Parietal lobe (tissue), 2 donors: Measurements from ENCODE around the genes TSTD1, USF1 and DEDD.

DNA sequence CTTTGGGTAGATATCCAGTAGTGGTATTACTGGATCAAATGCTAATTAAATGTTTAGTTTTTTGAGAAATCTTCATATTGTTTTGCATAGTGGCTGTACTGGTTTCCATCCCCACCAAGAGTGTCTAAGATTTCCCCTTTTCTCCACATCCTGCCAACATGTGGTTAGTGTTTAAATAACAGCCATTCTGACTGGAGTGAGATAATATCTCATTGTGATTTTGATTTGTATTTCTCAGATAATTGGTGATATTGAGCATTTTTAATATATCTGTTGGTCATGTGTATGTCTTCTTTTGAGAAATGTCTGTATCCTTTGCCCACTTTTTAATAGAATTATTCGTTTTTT is 5.1 kb downstream of the LY9 start:
- RAMPAGE, long total RNA: no peak

DNA sequence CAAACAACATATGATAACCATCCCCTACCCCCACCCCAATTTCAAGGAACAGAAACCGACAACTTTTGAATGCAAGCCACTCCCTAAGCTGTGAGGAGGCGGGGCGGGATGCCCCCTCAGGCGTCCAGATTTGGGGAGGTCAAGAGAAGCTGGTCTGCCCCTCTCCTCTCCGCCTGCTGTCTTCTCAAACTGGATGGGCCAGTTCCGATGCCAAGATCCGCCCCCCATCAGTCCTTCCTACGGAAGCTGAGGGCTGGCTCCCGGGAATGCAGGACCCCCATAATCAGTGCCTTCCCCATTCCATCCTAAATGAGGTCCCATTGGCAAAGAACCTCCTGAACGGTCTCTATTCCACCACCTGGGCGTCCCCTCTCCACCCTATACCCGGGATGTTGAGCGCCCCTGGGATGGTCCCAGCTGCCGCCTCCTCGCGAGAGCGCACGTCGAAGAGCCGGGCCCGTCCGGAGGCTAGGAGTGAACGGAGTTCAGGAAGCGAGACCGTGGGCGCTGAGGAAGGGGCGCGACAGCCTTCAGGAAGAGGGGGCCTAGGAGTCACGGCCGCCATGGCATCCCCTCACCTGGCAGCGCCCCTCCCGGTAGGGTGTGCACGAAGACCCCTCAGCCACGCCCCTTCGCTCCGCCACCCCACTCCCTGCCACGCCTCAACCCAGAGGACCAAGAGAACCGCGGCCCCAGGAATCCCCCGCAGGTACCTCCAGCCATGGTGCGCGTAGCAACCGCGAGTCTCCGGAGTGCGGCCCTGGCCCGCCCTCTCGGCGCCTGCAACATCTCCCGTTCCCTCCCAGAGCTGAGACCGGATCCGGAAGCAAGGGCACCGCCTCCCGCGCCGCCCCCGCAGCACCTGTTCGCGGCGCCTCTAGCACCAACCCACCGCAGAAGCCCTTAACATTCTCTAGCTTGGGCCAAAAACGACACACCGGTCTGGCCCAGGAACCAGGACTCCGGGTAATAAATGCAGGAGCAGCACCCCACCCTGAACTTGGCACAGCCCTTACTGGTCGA is at the start of gene TSTD1:
Gene TSTD1 (minus strand): TSS at position 798 of the 1,023 bp plus-strand sequence.
- RAMPAGE, long total RNA: start-site peak on the minus strand centred at position 786 of the sequence, 61 bp wide, 587 and 101 reads in 2 replicates

GRCh38 chr1:161044365-161044882 is 1.4 kb downstream of the USF1 start:
- RAMPAGE, long total RNA: no peak

GRCh38 chr1:161045751-161046582 is at the start of gene USF1:
USF1 (minus strand) TSS chr1:161045977.
- RAMPAGE, long total RNA: start-site peak on the minus strand at chr1:161045896-161045964, 369 and 121 reads in 2 replicates

GRCh38 chr1:161046583-161047794 is 1.2 kb upstream of the USF1 start:
- RAMPAGE, long total RNA: no peak

GRCh38 chr1:161048451-161049545 is 3.0 kb upstream of the USF1 start:
- RAMPAGE, long total RNA: no peak

DNA sequence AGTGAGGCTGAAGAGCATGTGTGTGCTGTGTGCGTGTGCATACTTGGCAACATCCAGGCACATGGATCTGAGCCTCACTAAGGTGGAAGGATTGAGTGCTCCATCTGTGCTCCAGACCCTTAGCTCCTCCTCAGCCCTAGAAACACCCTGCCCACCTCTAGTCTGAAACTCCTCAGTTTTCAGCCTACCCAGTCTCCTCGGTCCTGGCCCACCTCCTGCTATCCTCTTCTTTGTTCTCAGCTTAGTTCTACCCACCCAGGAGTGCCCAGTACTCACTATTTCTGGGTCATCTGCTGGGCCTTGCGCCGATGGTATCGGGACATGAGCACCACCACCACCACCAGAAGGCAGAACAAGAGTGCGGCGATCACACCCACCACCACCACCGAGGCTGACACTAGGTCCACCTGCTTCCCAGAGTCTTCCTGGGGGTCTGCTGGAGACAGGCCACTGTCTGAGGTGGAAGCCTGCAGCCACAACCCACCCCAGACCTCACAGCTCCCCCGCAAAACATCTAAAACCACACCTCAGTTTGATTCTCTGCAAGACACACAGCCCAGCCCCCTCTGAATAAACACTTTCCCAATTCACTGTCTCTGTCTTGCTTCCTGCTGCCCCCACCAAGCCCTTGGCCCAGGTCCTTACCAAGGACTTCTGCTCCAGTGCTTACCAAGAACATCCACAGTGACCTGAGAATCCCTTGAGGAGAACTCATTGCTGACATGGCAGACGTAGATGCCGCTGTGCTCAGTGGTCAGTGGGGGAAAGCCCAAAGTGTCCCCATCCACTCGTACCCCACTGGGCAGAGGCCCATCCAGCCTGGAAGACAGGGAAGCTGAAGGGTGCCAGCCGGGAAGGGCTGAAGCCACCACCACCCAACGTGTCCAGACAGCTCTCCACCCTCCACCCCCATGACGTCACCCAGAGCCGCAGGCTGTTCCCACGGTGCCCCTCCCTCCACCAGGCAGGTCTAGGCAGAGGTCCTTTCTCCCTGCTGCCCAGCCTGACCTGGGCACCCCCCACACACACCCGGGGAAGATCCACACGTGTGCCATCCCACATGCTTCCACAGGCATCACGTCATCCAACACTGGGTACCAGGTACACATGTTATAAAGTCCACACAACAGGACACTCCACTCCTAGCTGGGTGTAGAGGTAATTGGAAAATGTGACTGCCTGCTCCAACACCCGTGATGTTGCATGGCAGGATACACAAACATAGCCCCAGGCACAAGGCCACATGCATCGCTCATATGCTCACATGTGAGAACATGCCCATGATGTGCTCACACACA is 4.7 kb upstream of the ARHGAP30 start:
- RAMPAGE, long total RNA: no peak

GRCh38 chr1:161083329-161084104 is 5.8 kb downstream of the NECTIN4 start:
- RAMPAGE, long total RNA: no peak

- RAMPAGE, long total RNA: no peak
These were observed at the start of gene DEDD for GRCh38 chr1:161132281-161133189. DEDD (minus strand) TSS chr1:161132667.

GRCh38 chr1:161182251-161182816 is 5.0 kb upstream of the B4GALT3 start:
- RAMPAGE, long total RNA: no peak

DNA sequence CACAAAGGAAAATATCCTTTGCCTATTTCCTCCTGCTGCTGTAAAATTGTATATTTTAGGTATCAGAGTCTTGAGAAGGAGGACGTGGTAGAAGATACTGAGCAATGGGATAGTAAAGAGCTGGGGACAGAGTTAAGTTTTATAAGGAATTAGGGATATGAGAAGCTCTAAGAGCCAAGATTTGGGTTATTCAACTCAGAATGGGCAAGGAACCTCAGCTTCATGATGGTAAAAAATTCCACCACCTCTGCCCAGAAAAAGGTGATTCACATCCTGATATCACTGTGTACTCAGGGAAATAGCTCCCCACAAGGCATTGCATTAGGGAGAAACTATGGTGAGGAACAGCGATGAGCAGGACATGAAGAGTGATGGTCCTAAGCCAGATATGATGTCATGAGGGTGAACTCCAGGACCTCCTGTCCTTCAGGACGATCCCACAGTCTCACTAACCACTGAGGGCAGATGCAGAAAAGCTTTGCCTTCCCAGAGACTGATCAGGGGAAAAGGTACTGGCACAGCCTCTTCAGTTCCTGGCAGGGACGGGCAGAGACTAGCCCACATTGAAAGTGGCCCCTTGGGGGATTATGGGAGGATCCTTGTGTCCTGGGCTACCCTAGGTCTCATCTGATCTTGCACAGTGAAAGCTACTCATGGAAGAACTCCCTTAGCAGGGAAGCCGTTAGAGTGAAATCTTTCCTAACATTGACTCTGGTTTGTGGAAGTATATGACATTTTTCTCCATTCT is 14.9 kb upstream of the CFAP126 start:
- RAMPAGE, long total RNA: no peak

DNA sequence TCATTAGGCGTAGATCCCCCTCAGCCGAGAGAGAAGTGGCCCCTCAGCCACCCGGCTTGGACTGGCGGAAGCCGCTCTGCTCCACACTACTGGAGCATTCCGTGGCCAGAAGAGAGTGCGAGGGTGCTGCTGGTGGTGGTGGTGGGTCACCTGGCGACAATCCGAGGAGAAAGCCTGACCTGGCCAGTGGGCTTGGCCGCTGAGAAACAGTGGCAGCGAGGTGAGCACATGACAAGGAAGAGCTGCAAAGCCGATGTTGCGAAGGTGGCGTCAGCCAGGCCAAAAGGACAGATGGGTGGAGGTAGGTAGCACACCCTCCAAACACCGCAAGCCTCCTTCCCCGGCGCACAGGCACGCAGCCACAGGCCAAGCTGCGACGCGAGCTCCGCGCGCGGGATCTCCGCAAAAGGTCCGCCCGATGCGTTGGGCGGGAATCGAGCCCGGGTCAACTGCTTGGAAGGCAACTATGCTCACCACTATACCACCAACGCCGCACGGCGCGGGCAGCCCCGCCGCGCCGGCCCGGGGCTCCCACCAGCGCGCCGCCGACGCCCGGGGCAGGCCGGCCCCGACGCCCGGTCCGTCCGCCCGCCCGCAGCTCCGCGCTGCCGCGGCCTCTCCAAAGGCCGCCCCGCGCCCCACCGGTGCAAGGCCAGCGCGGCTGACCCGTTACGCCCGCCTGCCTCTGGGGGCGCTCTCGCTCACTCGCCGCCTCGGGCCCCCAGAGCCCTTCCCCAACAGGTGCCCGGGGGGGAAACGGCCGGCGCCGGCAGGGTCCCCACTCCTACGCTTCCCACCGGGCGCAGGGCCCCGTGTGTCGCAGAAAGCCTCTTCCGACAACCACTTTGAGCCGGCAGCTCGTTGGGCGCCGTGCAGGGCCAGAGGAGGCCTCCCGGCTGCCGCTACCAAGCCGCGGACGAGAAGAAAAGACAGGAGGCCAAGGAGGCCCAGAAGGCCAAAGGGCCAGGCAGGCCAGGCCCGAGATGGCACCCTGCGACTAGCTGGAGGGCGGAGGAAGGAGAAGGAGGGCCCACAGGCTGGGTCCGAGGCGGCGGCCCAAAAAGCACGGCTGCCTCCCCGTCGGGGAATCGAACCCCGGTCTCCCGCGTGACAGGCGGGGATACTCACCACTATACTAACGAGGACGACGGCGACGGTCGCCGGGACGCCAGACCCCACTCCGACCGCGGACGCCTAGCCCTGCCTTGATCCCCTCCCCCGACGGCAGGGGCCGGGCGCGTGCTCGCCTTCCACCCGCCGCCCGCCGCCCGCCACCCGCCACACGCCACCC is 65.1 kb upstream of the FCGR2A start:
- RAMPAGE, long total RNA: no peak

DNA sequence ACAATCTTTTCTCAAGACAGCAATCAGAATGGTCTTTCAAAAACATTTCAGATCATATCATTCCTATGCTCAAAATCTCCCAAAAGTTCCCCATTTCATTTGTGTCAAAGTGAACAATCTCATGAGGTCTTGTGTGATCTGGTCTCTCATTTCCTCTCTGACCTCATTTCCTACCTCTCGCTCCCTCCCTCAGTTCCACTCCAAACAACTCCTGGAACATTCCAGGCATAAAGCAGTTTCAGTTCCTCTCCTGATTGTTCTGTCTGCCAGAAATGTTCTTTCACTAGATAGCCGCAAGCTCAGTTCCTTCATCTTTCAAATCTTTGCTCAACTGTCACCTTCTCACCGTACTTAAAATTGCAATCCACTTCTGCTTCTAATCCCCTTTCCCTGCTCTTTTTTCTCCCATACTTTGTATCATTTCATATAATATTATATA is 5.6 kb upstream of the FCGR2A start:
- RAMPAGE, long total RNA: no peak

GRCh38 chr1:161509855-161510602 is 4.8 kb downstream of the FCGR2A start:
- RAMPAGE, long total RNA: no peak

DNA sequence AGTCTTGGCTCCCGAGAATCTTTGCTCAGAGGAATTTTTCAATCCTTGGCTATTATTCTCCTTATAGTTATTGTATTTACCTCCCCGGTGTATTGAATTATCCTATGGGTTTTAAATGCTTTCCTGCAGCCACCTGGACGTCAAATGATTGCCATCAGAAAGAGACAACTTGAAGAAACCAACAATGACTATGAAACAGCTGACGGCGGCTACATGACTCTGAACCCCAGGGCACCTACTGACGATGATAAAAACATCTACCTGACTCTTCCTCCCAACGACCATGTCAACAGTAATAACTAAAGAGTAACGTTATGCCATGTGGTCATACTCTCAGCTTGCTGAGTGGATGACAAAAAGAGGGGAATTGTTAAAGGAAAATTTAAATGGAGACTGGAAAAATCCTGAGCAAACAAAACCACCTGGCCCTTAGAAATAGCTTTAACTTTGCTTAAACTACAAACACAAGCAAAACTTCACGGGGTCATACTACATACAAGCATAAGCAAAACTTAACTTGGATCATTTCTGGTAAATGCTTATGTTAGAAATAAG is 6.4 kb upstream of the HSPA6 start:
- RAMPAGE, long total RNA: no peak

DNA sequence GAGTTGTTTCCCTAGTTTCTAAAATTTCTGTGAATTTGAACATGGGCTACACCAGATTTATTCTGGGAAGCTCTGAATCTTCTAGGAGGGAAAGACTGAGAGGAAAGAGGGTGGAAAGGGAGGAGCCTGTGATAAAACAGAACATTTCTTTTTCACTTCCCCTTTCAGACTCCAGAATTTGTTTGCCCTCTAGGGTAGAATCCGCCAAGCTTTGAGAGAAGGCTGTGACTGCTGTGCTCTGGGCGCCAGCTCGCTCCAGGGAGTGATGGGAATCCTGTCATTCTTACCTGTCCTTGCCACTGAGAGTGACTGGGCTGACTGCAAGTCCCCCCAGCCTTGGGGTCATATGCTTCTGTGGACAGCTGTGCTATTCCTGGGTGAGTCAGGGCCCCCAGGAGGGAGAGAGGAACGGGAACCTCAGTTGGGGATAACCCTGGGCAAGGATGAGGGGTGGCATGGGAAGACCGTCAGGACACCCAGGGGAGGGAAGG is 31.6 kb upstream of the FCGR3A start:
- RAMPAGE, long total RNA: no peak

DNA sequence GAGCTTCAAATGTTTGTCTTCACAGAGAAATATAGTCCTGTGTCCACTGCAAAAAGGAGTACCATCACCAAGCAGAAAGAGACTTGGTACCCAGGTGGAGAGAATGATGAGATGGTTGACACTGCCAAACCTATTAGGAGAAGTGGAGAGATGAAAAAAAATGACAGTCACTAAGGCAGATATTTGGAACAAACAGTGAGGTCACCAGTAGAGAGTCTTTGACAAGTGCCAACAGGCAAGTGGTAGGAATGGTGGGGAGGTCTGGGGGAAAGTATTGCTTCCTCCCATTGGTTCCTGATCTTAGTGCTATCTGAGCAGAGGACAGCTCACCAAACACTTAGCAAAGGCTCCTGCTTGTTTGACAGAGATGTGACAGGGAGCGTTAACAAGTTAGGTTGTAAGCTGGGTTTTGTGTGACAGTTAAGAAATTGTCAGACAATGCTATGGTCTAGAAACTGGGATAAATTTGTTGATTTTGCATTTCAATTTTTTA is 6.4 kb downstream of the FCGR3B start:
- RAMPAGE, long total RNA: no peak

- RAMPAGE, long total RNA: no peak
These were observed 67.1 kb downstream of the ATF6 start for GRCh38 chr1:161833217-161833705.

DNA sequence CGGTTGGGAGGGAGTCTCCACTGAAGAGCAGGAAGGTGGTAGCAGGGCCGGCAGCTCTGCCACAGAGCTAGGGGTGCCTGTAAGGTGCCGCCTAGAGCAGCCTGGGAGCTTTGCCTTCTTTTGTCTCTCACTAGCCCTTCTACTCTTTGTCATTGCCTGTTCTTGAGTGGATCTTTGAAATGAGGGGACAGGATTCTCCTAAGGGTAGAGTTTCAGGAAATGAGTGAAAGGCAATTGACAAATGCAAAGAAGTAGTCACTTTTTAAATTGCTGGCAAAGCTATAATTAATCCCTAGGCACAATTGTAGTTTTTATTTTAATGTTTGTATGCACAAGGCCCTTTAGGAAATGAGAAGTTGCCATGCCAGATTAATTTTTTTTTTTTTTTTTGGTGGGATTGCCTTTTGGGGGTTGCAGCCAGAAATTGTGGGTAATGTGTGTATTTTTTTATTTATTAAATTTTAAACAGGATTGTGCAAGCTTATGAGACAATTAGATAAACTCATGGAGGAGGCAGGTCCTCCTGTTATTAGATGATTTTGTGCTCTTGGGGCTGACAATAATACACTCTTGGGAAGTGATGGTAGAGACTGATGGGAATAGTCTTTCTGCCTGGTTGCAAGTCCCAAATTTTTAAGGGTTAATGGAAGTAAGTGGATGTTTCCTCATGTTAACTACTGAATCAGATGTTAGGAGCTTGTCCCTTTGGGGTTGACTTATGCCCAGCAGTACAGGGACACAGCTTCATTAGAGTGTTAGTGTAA is 62.3 kb downstream of the OLFML2B start:
- RAMPAGE, long total RNA: no peak

DNA sequence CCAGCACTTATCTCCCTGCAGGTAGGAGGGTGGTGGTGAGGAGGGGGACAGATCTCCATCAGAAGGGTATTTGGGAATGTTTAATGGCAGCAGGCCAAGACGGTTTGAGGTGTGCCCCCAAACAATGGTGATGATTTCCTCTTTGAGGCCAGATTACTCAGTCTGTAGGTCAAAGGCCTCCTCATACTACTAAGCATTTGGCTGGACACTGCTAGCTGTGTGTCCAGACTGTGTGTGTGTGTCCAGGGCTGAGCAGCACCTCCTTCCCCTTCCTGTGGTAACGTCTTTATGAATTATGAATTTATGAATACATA is 19.1 kb downstream of the NOS1AP start:
- RAMPAGE, long total RNA: no peak